Placental pericyte (primary cell): ENCODE results near the gene ACTL10.

DNA sequence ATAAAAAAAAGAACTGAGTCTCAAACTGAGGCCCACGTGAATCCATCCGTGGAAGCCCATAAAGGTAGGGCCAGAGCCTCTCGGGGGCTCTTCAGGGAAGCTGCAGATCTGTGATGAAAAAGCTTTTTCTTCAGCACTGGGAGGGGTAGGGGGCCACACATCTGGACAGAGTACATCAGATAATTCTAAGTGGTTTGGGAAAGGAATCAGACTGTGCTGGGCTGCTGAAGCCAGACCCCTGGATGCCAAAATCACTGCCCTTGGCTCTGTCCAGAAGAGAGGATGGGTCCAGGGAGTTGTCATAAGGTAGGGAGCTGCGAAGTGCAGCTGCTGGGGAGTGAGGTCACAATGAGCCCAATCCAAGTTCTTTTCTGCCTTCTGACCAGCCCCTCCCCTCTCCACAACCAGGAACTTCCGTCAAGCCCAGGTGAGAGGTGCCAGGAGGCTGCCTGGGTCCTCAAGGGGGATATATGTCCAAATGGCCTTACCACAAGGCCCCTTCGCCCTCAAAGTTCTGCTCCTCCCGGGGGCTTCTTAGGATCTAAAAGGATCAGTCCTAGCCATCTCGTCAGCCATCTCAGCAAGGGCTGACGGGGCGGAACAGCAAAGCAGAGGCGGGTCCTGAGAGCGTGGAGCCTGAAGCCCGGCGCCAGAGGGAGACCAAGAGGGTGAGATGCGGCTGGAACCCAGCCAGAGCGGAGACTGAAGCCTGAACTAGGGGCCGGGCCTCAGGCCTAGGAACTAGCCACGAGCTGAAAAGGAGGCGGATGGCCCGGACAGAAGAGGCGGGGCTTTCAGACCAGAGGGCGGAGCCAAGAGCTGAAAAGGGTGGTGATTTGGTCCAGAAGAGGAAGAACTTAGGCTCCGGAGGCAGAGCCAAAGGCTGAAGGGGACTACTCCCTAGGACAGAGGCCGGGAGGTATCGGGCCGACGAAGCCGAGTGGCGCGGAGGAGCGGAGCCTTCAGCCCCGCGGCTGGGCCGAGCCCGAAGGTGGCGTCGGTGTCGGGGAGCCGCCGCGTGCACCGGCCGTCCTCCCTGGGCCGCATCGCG is at the start of gene ACTL10:
TSS of gene ACTL10 (plus strand) at position 851 of the 1,051 bp plus-strand sequence.
- CAGE, long polyA plus RNA, result no peak

DNA sequence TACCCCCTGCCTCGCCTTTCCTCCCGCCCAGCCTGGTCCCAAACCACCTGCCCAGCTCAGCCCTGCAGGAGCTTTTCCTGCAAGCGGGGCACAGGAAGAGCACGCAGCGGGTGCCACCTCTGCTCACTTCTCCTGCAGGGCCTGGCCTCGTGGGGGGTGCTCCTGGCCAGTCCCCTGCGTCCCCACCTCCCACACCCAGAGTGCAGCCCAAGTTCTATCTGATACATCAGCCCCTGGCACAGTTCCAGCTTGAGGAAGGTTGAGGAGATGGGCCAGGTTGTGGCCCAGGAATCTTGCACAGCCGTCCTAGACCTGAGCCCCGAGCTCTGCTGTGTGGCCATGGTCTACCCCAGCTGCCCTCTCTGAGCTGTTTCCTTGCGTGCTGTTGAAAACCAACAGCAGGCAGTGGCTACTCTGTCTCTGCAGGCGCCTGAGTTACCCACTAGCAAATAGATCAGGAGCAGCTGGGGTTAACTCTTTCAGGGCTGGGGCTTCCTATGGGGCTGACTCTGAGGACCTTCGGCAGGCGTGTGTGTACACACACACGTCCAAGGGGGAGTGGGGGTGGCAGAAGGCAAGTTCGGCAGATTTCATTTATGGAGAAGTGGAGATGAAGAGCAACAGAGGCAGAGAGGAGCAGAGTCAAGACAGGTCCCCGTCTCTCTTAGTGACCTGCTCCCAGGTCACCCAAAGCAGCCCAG is 1.6 kb downstream of the NECAB3 start:
- CAGE, long polyA plus RNA, result no peak

DNA sequence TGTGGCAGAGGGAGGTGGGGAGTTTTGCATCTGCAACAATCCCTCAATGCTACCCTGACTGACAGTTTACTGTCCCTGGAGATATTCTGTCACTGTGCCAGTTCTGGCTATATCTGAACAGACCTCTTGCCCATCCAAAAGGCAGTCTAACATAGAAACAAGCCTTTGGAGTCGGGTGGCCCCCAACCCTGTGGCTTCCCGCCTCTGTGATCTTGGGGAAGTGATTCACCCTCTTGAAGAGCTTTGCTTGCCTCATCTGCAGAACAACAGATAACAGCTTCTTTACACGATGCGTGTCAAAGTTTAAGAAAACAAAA is 3.8 kb upstream of the E2F1 start:
- CAGE, long polyA plus RNA, result no peak

GRCh38 chr20:33702967-33703341 is 16.8 kb upstream of the E2F1 start:
- CAGE, long polyA plus RNA, result no peak

DNA sequence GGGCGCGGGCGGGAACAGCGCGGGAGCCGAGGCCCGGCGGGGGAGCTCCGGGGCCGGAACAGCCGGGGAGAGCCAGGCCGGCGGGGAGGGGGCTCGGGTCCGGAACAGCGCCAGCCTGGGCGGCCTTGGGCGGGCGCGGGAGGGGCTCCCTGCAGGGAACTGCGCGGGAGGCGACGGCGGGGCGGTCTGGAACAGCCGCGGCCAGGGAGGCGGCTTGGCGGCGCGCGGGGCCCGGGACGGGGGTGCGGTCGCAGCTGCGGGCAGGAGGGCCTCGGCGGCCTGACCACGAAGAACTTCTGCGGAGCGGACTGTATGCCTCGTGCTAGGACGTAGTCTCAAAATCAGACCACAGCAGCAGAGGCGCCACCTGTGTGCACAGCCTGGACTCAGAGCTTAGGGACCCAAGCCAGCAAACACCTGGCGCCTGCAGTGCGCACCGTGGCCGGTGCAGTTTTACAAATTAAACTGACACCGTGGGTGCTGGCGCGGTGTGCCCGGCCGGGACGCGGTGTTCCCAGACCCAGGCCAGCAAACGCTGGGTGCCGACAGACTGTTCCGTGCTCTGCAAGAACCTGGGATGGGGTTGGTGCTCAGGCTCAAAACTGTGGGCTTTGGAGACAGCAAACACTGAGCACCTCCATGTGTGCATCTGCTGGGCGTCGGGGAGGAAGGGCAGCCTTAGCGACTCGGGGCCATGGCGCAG is 546 bp downstream of the ZNF341 start:
- CAGE, long polyA plus RNA, result no peak

DNA sequence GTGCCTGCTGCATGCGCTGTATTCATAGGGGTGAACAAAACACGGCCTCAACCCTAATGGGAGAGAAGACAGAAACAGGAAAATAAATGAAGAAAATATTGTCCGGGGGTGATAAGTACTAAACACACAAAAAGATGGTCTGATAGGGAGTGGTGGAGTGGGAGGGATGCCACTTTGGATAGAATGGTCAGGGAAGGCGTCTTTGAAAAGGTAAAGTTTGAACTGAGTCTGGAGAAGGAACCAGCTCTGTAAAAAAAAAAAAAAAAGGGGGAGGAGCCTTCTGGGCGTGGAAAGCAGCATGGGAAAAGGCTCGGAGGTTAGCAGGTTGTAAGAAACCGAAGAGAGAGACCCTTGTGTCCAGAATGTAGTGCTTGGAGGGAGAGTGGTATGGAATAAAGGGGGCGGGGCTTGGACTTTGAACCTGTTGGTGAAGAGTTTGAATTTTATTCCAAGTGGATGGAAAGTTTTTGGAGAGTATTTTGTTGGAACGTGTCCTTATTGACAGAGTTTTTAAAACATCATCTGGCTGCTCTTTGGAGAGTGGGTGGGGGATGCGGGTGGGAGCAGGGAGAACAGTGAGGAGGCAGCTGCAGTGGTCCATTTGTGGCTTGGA is 1.9 kb downstream of the CHMP4B start:
- CAGE, long polyA plus RNA, result no peak

- CAGE, long polyA plus RNA, result no peak
These were observed 18.5 kb downstream of the CHMP4B start for GRCh38 chr20:33829437-33830302.

- CAGE, long polyA plus RNA, result no peak
These were observed 46.8 kb downstream of the CHMP4B start for GRCh38 chr20:33857959-33858294.

- CAGE, long polyA plus RNA, result no peak
These were observed 4.4 kb downstream of the RALY start for GRCh38 chr20:33997641-33999067.

- CAGE, long polyA plus RNA, result no peak
These were observed 2.2 kb downstream of the AHCY start for GRCh38 chr20:34300784-34301491.

- CAGE, long polyA plus RNA, result no peak
These were observed 1.1 kb downstream of the AHCY start for GRCh38 chr20:34302004-34302568.

DNA sequence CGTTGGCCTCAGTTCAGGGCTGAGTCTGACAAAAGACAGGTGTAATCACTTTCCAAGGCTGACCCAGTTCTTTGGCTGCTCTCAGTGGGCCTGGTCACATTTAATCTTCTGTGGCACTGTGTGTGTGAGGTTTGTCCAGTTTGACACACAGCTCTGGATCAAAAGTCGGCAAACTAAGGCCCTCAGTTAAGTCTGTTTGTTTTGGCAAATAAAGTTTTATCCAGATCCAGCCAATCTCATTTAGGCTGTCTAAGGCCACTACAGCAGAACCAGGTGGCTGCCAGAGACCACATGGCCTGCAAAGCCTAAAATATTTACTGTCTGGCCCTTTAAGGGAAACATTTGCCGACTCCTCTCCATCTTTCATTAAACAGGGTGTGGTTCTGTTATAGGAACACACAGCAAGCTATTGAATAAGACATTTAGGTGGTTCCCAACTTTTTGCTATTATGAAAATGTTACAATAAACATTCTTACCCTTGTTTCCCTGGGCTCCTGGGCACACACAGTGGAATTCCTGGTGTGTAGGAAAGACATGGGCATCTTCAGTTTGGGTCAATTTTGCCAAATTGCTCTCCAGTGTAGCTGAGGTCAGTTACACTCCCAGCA is 4.9 kb upstream of the MAP1LC3A start:
- CAGE, long polyA plus RNA, result no peak

DNA sequence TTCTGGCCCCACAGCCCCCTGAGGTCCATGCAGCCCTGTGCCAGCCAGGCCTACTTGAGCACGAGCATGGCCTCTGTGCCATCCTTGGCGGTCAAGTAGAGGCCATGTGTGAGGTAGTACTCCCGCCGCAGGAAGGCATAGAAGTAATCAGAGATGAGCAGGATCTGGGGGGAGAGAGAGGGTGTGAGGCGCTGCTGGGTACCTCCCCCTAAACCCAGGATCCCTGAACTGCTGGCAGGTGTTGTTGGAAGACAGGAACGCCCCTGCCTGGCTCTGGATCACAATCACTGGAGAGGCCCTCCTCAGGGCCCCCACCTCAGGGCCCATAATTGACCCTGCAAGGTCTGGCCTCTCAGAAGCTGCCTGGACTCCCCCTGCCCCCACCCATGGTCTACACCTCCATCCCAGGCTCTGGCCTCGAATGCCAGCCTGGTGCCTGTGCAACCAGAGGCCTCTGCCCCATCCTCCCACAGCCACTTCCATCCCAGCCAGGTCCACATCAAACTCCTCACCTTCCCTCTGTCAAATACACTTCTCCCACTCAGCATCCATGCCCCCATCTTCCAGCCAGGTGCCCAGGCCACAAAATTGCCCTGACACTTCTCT is 2.4 kb downstream of the MAP1LC3A start:
- CAGE, long polyA plus RNA, result no peak

DNA sequence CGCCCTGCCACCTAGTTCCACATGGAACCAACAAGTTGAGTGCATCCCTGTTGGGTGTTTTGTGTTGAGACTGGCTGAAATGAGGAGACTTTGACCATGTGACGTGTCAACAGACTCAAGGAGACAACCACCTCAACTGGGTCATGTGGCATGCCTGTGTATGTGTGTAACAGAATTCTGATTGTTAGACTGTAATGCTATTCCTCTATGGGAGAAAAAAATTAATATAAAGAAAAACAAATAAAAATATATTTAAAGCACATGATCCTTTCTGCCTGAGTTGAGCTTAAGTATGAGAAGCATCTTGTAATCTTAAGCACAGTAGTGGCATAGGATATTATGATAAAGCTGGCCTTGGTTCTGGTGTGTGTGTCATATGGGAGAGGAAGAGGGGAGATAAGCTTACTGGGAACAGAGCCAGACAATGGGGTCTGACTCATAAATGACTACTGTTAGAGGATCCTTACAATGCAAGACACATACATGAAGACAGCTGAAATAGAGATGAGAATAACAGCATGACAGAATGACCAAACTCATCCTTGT is 9.1 kb downstream of the TP53INP2 start:
- CAGE, long polyA plus RNA, result no peak

DNA sequence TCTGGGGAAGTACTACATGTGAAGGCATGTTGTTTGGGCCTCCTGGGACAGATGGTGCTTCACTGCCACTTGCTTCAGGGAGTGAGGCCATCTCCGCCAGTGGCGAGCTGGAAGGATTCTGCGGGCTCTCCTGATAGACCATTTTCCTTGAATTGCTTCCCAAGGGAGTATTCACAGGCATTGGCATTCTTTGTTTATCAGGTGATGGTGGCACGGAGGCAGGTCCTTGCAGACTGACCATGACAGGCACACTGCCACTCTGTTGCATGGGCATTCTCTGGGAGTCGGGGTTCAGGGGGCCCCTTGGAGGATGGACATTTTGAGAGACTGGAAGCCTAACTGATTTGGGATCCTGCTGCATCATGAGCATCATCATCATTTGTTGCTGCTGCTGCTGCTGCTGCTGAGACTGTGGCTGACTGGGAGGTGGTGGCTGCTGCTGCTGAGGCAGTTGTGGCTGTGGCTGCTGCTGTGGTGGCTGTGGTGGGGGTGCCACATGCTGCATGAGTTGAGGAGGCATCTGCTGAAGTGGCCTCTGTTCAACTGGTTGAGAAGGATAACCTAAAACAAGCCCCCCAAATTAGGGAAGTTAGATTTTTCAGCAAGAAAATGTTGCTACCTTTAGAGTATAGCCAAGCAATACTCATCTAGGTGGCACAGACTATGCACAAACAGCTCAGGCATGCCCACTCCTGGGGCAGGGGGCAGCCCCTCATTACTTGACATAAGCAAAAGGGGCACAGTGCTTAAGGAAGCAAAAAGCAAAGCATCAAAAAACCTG is 38.8 kb downstream of the TP53INP2 start:
- CAGE, long polyA plus RNA, result no peak

DNA sequence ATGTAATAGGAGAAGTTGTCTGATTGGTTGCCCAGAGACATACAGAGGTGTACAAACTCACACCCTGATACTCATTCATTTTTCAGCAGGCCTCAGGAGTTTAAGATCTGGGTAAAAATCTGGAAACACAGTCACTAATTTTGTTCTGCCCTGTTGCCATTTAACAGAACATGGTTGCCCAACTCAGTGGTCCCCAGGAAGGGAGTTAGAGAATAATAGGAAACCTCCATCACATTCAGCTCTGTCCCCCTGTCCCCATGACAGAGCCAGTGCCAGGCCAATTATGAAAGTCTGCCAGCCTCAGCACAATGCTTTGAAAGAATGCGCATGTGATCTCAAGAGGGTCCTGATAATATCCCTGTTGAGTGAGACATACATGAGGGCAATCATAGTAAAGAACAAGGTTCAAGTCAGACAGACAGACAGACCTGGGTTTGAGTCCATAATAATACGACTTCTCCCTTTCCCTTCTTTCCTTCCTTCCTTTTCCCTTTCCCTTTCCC is 2.5 kb downstream of the GSS start:
- CAGE, long polyA plus RNA, result no peak

- CAGE, long polyA plus RNA, result no peak
These were observed 53.2 kb downstream of the TRPC4AP start for GRCh38 chr20:35039448-35039740.

DNA sequence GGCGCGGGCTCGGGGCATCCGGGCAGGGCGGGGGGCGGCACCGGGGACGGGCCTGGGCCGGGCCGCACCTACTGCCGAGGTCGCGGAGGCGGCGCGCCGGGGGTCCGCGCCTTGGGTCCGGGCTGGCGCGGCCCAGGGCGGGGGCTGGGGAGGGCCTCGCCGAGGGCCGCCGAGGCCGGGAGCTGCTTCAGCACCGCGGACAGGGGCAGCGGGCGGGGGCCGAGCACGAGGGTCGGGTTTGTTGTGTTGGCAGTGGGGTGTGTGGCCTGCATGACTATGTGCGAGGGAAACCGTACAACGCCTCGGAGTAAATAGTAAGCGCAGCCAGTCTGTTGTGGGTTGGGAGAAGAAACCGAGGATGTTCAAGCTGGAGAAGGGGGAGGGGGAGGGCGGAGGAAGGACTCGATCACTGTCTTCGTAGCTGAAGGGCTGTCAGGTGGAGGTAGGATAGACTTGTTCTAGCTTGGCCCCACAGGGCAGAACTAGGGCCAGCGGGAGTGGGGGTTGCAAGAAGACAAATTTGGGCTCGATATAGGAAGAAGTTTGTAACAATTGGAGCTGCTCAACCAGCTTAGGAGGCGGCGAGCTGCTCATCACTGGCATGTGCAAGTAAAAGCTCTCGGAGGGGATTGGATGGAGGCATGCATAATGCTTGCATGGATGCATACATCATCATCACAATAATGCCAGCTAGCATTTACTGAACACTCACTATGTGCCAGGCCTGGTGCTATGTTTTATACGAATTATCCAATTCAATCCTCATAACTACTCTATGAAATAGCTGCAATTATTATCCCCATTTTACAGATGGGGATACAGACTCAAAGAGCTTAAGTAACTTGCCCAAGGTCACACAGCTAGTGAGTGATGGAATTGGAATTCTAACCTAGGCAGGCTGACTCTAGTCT is 773 bp downstream of the MMP24 start:
- CAGE, long polyA plus RNA, result no peak

DNA sequence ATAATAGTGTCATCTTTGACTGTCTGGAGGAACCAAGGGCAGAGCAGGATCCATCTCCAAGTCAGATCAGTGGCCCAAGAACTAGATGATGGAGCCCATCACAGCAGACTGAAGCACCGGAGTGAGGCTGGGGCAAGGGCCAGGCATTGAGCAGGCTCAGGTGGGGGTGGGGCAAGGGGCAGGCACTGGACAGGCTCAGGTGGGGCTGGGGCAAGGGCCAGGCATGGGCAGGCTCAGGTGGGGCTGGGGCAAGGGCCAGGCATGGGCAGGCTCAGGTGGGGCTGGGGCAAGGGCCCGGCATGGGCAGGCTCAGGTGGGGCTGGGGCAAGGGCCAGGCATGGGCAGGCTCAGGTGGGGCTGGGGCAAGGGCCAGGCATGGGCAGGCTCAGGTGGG is 25.3 kb downstream of the MMP24OS start:
- CAGE, long polyA plus RNA, result no peak

DNA sequence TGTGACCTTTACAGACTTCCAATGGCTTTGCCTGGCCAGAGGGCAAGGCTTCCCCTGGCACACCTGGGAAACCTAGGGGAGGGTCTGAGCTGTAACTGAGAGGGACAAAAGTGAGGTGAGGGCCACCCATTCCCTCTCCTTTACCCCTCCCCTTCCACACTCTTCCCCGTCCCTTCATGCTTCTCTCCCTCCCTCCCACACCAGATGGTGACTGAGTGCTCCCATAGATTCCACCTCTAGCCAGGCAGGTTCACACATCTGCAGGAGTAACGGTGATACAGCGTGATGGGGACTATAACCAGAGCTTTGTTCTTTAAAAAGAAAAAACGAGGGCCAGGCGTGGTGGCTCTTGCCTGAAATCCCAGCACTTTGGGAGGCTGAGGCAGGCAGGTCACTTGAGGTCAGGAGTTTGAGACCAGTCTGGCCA is 13.8 kb downstream of the MMP24OS start:
- CAGE, long polyA plus RNA, result no peak